Measurements from ENCODE around the gene DKK1.

DNA sequence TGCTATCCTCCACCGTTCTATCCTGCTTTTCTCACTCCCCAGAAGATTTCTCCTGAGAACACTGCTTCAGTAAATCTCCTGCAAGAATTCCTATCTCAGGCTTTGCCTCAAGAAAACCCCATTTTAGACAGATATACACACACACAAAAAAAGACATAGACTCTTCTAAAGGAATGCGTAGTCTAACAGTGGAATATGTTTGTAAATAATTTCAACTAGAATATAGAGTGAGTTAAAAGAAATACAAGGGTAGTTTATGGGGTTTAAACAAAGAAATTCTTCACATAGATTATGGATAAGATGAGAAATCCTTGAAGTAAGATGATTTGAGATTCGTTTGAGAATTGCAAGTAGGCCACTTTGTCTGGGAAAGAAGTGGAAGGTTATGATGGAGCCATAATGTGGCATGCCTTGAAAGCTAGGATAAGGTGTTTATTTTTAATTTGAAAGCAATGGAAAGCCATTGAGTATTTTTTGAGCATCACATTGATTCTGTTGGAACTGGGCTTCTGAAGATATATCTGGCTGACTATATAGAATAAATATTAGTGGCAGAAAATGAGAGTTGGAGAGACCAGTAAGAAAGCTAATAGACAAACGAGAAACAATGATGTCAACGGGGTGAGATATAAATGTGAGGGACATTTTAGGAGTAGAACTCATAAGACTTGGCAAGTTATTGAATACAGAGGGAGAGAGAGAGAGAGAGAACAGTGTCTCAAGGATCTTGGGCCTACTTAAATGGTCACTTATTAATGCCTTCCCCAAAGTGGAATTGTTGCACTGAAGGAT, 128.3 kb downstream of the PRKG1 start:
- PRO-cap, 4 experiments = no peak in any of the 4 experiments
- RAMPAGE, long total RNA, 2 experiments = no peak in any of the 2 experiments
- RRBS = no CpG with 5 or more reads among the region's 5 CpGs

GRCh38 chr10:51232586-51233198, 158.4 kb downstream of the PRKG1 start:
- PRO-cap, 4 experiments = no peak in any of the 4 experiments
- RAMPAGE, long total RNA, 2 experiments = start-site peak on the plus strand in 1 of 2 experiments, at chr10:51232961-51233056 at its widest, 19 reads per replicate
- RRBS = no CpG with 5 or more reads among the region's 2 CpGs

GRCh38 chr10:51472258-51472812, 227.1 kb downstream of the CSTF2T start:
- PRO-cap, 4 experiments = no peak in any of the 4 experiments
- RAMPAGE, long total RNA, 2 experiments = no peak in any of the 2 experiments
- RRBS = no CpG with 5 or more reads among the region's 1 CpG

- PRO-cap, 4 experiments = no peak in any of the 4 experiments
- RAMPAGE, long total RNA, 2 experiments = no peak in any of the 2 experiments
- RRBS = no CpG with 5 or more reads among the region's 5 CpGs
These were observed 50.1 kb downstream of the CSTF2T start for GRCh38 chr10:51649297-51649691.

DNA sequence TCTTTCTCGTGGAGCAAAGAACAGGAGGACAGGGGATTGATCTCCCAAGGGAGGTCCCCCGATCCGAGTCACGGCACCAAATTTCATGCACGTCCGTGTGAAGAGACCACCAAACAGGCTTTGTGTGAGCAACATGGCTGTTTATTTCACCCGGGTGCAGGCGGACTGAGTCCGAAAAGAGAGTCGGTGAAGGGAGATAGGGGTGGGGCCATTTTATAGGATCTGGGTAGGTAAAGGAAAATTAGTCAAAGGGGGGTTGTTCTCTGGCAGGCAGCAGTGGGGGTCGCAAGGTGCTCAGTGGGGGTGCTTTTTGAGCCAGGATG, 275.1 kb upstream of the DKK1 start:
- PRO-cap, 4 experiments = no peak in any of the 4 experiments
- RAMPAGE, long total RNA, 2 experiments = no peak in any of the 2 experiments
- RRBS = no CpG with 5 or more reads among the region's 11 CpGs

- PRO-cap, 4 experiments = no peak in any of the 4 experiments
- RAMPAGE, long total RNA, 2 experiments = no peak in any of the 2 experiments
- RRBS = no CpG with 5 or more reads among the region's 9 CpGs
These were observed 79.8 kb upstream of the DKK1 start for GRCh38 chr10:52234273-52234657.

DNA sequence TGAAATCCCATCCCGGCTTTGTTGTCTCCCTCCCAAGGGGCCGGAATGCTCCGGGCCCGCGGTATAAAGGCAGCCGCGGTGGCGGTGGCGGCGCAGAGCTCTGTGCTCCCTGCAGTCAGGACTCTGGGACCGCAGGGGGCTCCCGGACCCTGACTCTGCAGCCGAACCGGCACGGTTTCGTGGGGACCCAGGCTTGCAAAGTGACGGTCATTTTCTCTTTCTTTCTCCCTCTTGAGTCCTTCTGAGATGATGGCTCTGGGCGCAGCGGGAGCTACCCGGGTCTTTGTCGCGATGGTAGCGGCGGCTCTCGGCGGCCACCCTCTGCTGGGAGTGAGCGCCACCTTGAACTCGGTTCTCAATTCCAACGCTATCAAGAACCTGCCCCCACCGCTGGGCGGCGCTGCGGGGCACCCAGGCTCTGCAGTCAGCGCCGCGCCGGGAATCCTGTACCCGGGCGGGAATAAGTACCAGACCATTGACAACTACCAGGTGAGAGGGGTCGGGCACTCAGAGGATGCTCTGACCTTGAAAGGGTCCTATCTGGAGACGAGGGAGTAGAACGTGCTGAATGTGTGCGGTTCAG, at the start of gene DKK1:
Gene DKK1 (plus strand): TSS at position 93 of the 583 bp plus-strand sequence.
- PRO-cap, 4 experiments = peak in 2 of 4 experiments; most common plus-strand start position 95 of the sequence (in 2); most common minus-strand start position 102 of the sequence (in 1)
- RAMPAGE, long total RNA, 2 experiments = start-site peak on the plus strand in 1 of 2 experiments, centred at position 93 of the sequence, 7 reads per replicate
- RRBS = 3% methylated on average over 15 of the region's 43 CpGs

DNA sequence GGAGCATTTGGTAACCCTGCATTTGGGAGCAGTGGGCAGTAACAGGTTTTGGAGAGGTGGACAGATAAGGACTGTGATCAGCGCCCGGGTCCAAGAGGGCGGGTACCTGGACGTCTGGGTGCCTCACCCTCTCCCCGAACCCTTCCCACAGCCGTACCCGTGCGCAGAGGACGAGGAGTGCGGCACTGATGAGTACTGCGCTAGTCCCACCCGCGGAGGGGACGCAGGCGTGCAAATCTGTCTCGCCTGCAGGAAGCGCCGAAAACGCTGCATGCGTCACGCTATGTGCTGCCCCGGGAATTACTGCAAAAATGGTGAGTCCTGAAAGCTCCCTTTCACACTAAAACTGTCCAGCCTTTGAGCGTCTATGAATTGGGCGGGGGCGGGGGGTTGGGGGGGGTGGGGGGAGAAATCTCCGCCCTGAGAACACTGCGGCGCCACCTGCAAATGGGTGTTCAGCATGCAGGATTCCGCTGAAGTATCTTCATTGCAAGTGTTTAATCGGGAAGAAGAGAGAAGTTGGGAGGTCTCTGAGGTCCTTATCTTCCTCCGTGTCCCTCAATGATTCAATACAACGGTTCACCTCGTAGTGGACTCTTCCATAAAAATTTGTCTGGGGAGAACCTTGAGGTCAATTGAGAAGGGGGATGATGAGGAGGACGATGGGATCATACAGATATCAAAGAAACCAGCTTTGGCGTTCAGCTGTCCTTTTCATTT, 851 bp downstream of the DKK1 start:
- PRO-cap, 4 experiments = no peak in any of the 4 experiments
- RAMPAGE, long total RNA, 2 experiments = no peak in any of the 2 experiments
- RRBS = no CpG with 5 or more reads among the region's 35 CpGs

DNA sequence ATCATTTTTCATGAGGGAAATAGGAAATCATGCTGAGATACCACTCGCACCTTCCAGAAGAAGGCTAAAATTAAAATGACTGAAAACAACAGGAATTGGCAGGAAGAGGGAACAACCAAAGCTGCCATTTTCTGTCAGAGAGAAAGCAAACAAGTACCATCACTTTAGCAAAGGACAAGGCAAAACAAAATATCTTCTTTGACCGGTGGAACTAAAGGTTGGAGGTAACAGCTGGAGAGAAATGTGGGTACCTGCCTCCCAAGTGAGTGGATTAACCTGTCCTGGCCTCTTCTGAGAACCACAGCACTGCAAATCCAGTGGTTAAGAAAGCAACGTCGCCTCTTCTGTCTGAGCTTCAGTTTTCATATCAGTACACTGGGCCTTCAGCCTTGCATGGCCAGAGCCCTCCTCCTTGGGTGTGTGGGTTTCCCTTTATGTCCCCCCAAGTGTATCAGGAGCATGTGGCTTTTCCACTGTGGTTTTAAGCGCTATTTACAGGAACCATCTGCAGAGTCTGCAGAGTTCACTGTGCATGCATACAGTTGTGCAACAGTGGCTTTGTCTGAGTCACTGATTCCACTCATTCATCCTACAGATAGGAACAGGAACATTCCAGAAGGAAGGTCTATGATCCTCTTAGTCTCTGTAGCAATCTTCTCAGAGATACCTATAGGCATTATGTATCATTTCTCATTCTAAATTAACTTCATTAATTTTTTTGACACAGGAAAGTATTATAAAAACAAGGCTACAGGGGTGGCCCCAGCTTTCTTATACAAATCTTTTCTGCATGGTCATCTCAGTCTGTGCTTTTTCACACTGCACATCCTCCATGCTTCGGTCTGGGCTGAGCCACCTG, 17.3 kb downstream of the MBL2 start:
- PRO-cap, 4 experiments = no peak in any of the 4 experiments
- RAMPAGE, long total RNA, 2 experiments = no peak in any of the 2 experiments
- RRBS = no CpG with 5 or more reads among the region's 6 CpGs

GRCh38 chr10:55899480-55900467, 461.3 kb downstream of the ZWINT start:
- PRO-cap, 4 experiments = no peak in any of the 4 experiments
- RAMPAGE, long total RNA, 2 experiments = no peak in any of the 2 experiments
- RRBS = no CpG with 5 or more reads among the region's 27 CpGs

DNA sequence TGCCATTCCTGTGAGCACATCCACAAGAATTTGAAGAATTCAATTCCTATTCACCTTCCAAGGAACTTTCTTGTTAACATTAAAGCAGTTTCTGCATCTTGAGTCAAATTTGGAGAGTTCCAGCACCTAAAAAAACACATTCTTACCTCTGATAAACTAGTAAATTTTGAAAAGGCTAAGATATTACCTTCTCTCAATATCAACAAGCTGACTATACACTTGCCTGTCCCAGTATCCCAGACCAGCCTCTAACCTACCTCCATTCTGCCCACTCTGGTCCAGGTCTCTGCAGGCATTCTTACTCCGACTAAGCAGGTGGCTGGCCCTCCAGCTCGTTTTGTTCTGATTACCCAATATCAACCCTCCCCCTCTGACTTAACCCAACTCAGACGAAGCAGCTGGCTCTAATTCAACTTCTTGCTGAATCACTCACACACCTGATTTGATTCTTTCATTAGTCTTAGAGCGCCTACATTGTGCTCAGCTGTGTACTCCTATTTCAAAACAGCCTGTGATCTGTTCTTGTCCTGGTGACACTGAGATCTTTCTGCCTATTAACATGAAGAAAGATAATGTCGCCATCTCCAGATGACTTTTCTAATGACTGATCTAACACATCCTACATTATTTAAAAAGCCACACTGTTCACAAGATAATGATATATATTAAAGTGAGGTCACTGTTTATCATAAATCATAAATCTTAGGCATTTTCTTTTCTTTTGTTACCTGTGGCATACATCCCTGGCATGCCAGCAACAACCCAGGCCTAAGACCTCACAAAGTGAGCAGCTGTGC, 275.0 kb downstream of the IPMK start:
- PRO-cap, 4 experiments = no peak in any of the 4 experiments
- RAMPAGE, long total RNA, 2 experiments = no peak in any of the 2 experiments
- RRBS = no CpG with 5 or more reads among the region's 5 CpGs

- PRO-cap, 4 experiments = peak in 2 of 4 experiments; most common plus-strand start chr10:58052741 (in 2)
- RAMPAGE, long total RNA, 2 experiments = no peak in any of the 2 experiments
These were observed 215.2 kb downstream of the IPMK start for GRCh38 chr10:58052530-58052823.

GRCh38 chr10:58189283-58189896, 78.3 kb downstream of the IPMK start:
- PRO-cap, 4 experiments = peak in 1 of 4 experiments; most common minus-strand start chr10:58189418 (in 1)
- RAMPAGE, long total RNA, 2 experiments = no peak in any of the 2 experiments
- RRBS = no CpG with 5 or more reads among the region's 6 CpGs

DNA sequence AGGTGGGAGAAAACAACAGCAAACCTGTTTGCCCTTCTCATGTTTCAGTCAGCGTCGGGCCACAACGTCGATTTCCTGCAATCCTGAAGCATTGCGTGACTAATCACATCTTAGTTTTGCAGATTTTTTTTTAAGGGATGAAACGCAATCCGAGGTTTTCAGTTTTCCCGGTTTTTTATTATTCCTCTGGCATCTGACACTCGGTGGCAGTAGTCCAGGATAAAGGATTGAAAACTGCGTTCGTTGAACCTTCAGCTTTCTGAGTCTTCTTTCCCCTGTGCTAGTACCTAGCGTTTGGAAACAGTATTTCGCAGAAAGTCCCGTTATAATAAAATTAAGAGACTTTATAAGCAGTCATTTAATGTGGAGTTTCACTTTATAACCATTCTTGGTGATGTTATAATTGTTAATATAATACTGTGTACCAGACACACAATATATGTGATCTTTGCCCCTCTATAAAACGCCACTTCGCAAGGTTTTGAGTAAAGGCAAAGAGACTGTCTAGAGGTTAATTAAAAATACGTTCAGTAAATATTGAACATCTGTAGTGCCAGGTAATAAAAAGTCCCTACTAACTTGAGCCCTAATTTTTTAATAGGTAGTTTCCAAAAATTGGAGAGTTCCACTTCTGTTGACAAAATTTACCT, 806 bp downstream of the CISD1 start:
- PRO-cap, 4 experiments = peak in 4 of 4 experiments; most common plus-strand start position 62 of the sequence (in 1); most common minus-strand start position 77 of the sequence (in 3)
- RAMPAGE, long total RNA, 2 experiments = no peak in any of the 2 experiments
- RRBS = no CpG with 5 or more reads among the region's 17 CpGs

GRCh38 chr10:58533598-58534646, 21.2 kb downstream of the BICC1 start:
- PRO-cap, 4 experiments = no peak in any of the 4 experiments
- RAMPAGE, long total RNA, 2 experiments = no peak in any of the 2 experiments
- RRBS = no CpG with 5 or more reads among the region's 5 CpGs

DNA sequence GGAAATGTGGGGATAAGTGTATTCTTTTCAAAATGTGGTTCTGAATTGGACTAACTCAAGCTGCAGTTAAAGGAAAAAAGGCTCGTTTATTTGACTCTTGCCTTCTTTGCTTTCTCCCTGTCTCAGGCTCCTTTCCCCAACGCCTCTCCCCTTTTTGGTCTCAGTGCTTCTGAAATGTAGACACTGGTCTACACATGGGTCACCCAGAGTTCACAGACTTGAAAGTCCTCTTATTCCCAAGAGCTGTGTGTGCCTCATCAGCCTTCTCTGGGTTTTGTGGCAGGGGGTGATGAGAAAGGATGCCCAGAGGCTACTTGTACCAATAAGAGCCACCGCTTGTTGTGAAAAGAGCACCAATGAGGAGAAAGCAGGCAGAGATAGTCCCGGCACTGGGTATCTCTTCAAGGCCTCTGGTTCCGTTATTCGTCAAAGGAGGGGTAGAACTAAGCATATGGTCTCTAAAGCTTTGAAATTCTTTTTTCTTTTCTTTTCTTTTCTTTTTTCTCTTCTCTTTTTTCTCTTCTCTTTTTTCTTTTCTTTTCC, 125.8 kb downstream of the BICC1 start:
- PRO-cap, 4 experiments = no peak in any of the 4 experiments
- RAMPAGE, long total RNA, 2 experiments = no peak in any of the 2 experiments
- RRBS = no CpG with 5 or more reads among the region's 6 CpGs

- PRO-cap, 4 experiments = no peak in any of the 4 experiments
- RAMPAGE, long total RNA, 2 experiments = no peak in any of the 2 experiments
- RRBS = no CpG with 5 or more reads among the region's 1 CpG
These were observed 39.5 kb downstream of the FAM13C start for GRCh38 chr10:59322762-59323342.

GRCh38 chr10:59674153-59674668, 35.4 kb downstream of the SLC16A9 start:
- PRO-cap, 4 experiments = no peak in any of the 4 experiments
- RAMPAGE, long total RNA, 2 experiments = no peak in any of the 2 experiments
- RRBS = no CpG with 5 or more reads among the region's 1 CpG

- PRO-cap, 4 experiments = peak in 1 of 4 experiments; most common minus-strand start chr10:59704768 (in 1)
- RAMPAGE, long total RNA, 2 experiments = no peak in any of the 2 experiments
- RRBS = no CpG with 5 or more reads among the region's 2 CpGs
These were observed 5.1 kb downstream of the SLC16A9 start for GRCh38 chr10:59704560-59704954.

GRCh38 chr10:59907716-59909001, 1.8 kb upstream of the CCDC6 start:
- PRO-cap, 4 experiments = peak in 4 of 4 experiments; most common plus-strand start chr10:59908327 (in 1); most common minus-strand start chr10:59908588 (in 2)
- RAMPAGE, long total RNA, 2 experiments = no peak in any of the 2 experiments
- RRBS = no CpG with 5 or more reads among the region's 14 CpGs

Measured in uterus (tissue), 7 donors.